GM19240 (cell line): ENCODE data around the genes AGK, OR9A4, LLCFC1 and GSTK1.

GRCh38 chr7:141551068-141551692, at the start of gene AGK:
AGK (plus strand) TSS chr7:141551410.
- RRBS = 2% methylated on average over 23 of the region's 63 CpGs

GRCh38 chr7:141652650-141653570, 49.1 kb downstream of the DENND11 start:
- RRBS = 97% methylated on average over 3 of the region's 13 CpGs

GRCh38 chr7:141654334-141655095, 47.5 kb downstream of the DENND11 start:
- RRBS = no CpG with 5 or more reads among the region's 6 CpGs

GRCh38 chr7:141916149-141916472, at the start of gene OR9A4:
OR9A4 (plus strand) TSS chr7:141916399.
- RRBS = no CpG with 5 or more reads among the region's 2 CpGs

GRCh38 chr7:142320782-142321158, 62.9 kb upstream of the PRSS58 start:
- RRBS = no CpG with 5 or more reads among the region's 2 CpGs

DNA sequence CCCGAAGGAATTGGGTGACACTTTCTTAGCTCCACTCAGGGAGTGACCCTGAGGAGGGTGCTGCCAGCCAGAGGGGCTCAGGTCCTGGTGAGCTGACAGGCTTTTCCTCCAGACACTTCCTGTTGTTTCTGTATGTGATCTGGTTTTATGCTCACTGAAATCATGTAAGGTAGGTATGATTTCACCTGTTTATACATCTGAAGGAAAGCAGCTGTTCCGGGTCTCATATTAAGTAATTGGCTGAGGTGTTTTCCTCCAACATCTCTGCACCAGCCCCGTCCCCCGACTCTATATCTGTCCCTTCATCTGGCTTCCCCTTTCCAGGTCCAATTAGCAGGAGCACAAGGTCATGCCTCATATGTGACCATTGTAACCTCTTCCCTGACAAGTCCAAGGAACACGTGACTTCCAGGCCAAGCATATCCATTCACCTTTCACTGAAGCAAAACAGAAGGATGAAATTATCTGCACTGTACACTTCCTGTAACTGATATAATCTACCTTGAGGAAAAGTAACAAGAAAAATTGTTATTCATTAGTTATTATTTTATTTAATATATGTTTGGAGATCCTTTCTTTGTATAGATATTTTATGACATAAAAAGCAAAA, 66.5 kb upstream of the PRSS58 start:
- RRBS = no CpG with 5 or more reads among the region's 5 CpGs

DNA sequence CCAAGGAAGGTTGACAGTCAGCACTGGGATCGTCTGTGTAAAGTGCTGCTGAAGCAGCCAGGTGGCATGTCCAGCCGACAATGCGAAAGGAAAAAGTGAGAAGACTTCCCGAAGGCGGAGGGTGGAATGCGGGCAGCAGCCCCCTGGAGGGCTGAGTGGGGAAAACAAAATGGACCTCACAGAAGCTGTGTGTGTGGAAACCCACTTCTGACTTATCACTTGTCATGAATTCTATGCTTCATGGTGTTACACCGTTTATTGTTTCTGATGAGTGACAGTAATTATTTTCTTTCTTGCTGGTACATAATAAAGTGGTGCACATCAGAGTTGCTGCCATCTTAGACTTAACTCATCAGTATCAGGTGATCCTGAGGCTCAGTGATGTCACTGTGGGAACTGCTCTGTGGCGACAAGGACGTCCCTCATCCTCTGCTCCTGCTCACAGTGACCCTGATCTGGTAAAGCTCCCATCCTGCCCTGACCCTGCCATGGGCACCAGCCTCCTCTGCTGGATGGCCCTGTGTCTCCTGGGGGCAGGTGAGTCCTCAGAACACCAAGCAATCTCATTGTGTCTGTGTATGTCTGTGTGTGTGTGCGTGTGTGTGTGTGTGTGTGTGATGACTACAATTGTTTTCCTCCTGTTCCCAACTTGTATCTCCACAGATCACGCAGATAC, 220.3 kb upstream of the PRSS1 start:
- RRBS = no CpG with 5 or more reads among the region's 11 CpGs

DNA sequence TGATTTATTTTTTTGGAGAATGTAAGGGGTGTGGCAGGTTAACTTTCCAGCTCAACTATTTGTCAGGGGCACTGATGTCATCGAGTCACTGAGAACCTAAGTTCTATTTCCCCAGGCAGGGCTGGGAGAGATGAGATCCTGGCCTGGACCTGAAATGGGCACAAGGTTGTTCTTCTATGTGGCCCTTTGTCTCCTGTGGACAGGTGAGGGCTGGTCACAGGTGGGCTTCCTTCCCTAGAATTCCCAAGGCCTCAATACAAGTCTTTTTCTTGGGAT, 205.3 kb upstream of the PRSS1 start:
- RRBS = no CpG with 5 or more reads among the region's 1 CpG

- RRBS = no CpG with 5 or more reads among the region's 6 CpGs
These were observed 133.8 kb upstream of the PRSS1 start for GRCh38 chr7:142615389-142615905.

DNA sequence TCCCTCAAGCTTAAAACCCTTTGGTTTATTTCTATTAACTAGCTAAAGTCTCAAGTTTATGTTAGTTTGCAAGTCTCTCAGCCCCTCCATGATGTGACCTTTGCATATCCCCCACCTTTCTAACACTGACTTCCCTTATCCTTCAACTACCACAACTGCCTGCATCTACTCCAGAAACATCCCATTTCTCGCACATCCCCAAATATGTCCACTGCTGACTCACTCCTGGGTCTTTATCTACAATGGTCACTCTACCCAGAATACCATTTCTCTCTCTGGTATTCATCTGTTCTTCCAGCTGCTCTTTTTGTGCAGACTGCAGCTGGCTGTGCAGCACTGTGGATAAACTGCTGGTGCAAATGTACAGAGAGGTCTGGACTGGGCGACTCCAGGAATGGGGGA, 32.7 kb upstream of the PRSS1 start:
- RRBS = no CpG with 5 or more reads among the region's 2 CpGs

DNA sequence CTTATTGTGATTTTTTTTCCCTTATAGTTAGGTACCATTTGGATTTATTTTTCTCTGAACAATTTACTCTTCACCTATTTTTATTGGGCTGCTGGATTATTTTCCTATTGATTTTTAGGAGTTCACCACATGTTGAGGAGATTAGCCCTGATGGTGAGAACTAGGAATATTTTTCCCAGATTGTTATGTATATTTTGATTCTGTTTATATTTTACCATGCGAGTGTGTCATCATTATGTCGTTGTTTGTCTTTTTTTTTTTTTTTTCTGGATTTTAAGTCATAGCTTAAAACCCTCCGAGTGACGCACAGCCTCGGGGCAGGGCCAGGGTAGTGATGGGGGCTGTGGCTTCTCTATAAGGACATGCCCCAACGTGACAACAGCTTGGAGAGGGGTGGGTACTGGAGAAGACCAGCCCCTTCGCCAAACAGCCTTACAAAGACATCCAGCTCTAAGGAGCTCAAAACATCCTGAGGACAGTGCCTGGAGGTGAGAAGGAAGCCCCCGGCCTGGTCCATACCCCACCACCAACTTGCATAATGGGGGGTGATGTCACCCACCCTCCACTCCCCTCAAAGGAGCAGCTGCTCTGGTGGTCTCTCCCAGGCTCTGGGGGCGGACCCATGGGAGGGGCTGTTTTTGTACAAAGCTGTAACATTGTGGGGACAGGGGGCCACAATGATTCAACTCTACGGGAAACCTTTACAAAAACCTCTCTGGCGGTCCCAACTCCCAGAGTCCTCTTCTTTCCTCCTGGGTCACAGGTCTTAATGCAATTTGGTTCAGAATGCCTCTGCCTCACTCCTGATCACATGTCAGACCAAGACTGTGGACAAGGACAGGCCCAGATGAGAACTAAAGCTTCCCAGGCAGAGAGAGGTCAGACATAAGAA, 15.0 kb downstream of the PRSS2 start:
- RRBS = no CpG with 5 or more reads among the region's 11 CpGs

DNA sequence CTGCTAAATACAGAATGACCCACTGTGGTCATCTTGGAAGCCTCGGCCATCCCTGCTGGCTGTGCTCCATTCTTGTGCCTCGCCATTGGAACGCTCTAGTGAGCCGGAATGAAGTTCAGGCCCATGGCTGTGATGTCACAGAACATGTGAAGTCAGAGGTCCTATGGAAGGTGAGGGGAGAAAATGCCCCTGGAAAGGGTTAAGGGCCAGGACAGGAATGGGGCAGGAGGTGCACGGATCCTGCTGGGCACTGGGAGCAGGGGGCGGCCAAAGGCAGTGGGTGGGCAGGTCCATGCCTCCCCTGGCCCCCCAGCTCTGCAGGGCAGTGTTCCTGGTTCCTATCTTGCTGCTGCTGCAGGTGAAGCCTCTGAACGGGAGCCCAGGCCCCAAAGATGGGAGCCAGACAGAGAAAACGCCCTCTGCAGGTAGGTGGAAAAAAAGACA, at the start of gene LLCFC1:
Gene LLCFC1 (plus strand): TSS at position 155 of the 444 bp plus-strand sequence.
- RRBS = no CpG with 5 or more reads among the region's 8 CpGs

- RRBS = 4% methylated on average over 7 of the region's 50 CpGs
These were observed at the start of gene GSTK1 for GRCh38 chr7:143263253-143264248. GSTK1 (plus strand) TSS chr7:143263441.

DNA sequence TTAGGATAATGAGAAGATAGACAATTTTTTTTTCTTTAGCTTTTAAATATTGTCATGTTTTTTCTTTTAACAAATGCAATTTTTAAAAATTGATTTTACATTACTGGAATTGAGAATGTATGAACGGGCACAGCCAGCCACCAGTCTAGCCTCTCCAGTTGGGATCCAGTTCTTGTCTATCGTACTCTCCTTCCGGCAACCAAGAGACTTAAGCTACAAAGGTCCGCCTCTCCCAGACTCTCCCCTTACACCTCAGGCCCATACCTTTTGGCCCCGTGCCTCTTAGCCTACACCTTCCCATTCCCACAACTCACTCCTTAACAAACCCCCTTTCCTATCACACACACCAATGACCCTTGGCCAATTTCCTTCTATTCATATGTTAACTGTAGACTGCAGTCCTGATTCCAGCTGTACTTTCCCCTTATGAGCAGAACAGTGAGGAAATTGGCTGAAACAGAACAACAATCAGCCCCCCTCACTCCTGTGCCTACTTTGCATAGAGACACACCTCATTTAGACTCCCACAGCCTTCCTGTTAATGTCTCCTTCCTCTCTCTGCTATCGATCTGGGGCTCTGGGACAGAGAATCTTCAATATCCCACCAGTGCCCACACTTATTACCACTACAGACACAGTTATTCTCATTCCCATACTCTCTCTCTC, 1.4 kb upstream of the TMEM139 start:
- RRBS = no CpG with 5 or more reads among the region's 6 CpGs

DNA sequence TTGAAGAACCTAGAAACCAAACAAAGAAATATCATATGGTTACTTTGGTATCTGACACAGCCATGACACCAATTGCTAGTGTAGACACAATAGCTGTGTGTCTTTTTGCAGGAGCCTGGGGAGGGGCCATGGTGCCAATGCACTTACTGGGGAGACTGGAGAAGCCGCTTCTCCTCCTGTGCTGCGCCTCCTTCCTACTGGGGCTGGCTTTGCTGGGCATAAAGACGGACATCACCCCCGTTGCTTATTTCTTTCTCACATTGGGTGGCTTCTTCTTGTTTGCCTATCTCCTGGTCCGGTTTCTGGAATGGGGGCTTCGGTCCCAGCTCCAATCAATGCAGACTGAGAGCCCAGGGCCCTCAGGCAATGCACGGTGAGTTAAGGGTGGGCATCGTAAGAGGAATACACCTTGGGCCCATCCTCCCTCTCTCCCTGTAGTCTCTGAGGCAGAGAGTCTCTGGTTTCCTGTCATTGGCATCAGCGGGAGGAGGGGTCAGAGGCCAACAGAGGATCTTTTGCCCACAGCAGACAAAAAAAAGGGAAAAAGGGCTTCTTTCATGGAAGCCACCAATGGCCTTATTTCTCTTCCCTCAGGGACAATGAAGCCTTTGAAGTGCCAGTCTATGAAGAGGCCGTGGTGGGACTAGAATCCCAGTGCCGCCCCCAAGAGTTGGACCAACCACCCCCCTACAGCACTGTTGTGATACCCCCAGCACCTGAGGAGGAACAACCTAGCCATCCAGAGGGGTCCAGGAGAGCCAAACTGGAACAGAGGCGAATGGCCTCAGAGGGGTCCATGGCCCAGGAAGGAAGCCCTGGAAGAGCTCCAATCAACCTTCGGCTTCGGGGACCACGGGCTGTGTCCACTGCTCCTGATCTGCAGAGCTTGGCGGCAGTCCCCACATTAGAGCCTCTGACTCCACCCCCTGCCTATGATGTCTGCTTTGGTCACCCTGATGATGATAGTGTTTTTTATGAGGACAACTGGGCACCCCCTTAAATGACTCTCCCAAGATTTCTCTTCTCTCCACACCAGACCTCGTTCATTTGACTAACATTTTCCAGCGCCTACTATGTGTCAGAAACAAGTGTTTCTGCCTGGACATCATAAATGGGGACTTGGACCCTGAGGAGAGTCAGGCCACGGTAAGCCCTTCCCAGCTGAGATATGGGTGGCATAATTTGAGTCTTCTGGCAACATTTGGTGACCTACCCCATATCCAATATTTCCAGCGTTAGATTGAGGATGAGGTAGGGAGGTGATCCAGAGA, 1.5 kb downstream of the TMEM139 start:
- RRBS = no CpG with 5 or more reads among the region's 20 CpGs

DNA sequence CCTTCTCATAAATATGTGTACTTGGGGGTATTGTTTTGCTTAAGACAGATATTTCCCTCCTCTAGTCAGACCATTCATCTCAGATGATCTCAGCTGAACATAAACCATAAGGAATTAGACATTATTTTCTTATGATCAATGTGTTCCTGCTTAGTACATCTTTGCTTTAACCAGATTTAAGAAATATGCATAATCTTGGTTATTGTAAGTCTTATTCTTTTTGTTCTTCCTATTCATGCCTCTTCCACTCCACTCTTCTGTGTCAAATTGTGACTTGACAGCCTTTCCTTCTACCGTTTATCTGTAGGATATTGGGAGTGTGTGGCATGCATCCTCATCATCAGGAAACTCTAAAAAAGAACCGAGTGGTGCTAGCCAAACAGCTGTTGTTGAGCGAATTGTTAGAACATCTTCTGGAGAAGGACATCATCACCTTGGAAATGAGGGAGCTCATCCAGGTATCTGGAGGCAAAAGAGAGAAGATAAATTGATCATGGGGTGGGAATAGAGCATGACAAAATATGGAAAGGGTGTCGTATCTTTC, 3.2 kb downstream of the CASP2 start:
- RRBS = no CpG with 5 or more reads among the region's 4 CpGs

GRCh38 chr7:143371905-143372642, 9.1 kb upstream of the ZYX start:
- RRBS = no CpG with 5 or more reads among the region's 5 CpGs

DNA sequence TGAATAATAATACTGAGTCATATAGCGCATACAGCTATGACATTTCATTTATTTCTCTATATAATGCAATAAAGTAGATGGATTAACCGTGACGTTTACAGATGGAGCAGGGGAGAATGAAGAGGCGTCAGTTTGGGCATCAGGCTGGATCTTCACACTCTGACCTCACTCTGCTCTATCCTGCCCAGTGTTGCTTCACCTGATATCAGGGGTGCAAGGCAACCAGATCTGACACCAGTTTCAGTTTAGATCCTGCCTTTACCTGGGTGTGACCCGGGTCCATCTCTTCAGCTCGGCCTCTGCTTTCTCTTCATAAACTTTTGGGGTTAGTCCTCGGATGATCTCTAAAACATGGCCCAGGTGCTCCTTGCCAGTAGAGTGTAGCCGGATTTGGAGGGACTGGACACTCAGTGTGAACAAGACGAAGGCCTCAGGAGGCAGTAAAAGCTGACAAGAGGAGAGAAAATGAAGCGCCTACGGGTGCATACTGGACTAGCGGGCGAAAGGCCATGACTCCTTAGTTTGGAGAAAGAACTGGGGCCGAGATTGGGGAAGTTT, 1.4 kb upstream of the ZYX start:
- RRBS = 31% methylated on average over 3 of the region's 14 CpGs

DNA sequence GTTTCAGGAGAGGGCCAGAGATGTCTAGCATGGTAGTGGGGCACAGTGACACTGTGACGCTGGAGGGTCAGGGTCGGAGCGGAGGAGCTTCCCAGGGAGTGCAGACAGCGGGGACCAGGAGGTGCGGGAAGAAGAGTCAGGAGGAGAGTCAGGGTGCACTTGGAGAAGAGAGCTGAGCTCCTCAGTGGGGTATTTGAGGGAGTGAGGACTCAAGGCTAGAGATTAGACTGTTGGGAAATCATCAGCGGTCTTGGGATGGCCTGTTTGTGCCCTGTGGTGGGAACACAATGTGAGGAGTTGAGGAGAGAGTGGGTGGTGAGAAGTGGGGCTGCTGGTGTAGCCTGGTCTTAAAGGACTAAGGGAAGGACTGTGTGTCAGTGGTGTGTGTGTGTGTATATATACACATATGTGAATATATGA, 3.8 kb downstream of the ZYX start:
- RRBS = no CpG with 5 or more reads among the region's 6 CpGs

- RRBS = no CpG with 5 or more reads among the region's 13 CpGs
These were observed 12.8 kb downstream of the ZYX start for GRCh38 chr7:143393847-143394518.